GM23248 (cell line): ENCODE measurements around a stretch of chr10.

DNA sequence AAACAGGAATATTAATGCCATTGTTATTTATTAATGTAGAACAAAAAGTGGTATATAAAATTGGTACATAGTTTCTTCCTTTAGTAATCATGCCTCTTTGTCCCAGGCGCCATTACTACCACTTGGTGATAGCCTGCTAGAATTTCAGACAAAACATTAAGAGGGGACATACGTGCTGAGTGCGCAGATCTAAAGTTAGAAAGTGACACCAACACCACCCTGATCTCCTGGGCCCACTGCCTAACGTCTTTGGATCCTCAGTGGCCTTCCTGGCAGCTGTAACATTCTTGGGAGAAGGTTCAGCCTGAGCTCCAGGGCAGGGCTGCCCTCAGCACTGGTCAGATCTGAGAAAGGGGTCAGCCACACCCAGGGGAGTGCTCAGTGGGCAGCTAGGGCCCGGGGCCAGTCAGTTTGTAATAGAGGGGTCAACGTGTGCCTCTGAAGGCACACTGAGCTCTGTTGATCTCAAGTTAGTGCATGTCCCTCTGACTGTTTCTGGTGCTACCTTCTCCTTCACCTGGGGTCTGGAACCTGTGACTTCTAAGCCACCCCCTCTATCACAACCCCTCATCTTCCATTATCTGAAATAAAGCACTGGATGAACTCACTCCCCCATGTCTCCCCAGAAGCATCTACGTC is 48.3 kb downstream of the ZCCHC24 start:
- RAMPAGE, long total RNA = no peak

GRCh38 chr10:79401486-79401985 is 43.9 kb downstream of the ZCCHC24 start:
- RAMPAGE, long total RNA = no peak

DNA sequence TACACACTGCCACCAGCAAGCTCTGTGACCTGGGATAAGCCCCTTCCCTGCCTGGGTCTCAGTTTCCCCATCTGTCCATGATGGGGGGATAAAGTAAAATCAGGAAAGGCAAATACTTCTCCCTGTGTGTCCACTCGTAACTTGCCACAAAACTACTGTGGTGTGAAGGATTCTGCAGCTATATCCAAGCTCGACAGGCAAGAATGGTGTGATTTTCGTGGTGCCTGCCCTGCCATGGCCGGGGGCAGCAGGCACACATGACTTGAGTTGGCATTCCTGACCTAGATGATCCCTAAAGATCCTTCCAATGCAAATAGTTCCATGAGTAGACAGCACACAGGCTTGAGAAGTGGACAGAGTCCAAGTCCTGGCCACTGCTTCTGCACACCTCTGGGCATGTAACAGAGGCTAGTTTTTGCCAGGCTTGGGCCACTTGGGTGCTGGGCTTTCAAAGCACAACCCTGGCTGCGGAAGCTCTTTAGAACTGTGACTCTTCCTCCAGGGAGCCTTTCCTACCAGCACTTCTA is 36.5 kb downstream of the ZCCHC24 start:
- RAMPAGE, long total RNA = no peak

DNA sequence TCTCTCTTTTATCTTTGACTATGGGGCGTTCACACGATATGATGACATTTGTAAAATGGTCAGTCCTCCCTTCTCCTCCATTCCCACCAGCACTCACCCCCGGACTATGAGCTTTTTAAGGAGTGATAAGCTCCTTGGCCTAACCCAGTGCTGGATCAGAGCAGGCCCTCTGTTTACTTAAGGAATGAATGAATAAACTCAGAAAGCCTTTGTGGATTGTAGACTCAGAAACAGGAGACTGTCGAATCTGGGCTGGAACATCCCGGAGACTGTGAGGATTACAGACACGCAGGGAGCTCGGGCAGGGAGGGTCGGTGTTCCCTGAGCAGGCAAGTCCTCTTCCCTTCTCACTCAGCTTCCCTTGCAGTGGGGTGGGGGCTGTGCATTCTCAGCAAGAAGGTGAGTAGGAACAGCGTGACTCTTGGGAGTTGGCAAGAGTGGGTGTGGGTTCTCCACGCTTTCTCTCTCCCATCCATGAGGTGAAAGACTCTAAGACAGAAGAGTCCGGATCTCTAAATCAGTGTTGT is 6.8 kb upstream of the ZCCHC24 start:
- RAMPAGE, long total RNA = no peak

GRCh38 chr10:80152669-80153259 is 20.2 kb downstream of the PLAC9 start:
- RAMPAGE, long total RNA = no peak

GRCh38 chr10:80155297-80156449 is 23.1 kb downstream of the PLAC9 start:
- RAMPAGE, long total RNA = no peak

- RAMPAGE, long total RNA = no peak
These were observed 29.1 kb downstream of the ANXA11 start for GRCh38 chr10:80176279-80176651.

- RAMPAGE, long total RNA = no peak
These were observed 9.6 kb downstream of the ANXA11 start for GRCh38 chr10:80195646-80196201.

- RAMPAGE, long total RNA = no peak
These were observed 7.4 kb downstream of the ANXA11 start for GRCh38 chr10:80197944-80198403.

GRCh38 chr10:80454738-80454865 is 492 bp downstream of the TSPAN14 start:
- RAMPAGE, long total RNA = no peak

DNA sequence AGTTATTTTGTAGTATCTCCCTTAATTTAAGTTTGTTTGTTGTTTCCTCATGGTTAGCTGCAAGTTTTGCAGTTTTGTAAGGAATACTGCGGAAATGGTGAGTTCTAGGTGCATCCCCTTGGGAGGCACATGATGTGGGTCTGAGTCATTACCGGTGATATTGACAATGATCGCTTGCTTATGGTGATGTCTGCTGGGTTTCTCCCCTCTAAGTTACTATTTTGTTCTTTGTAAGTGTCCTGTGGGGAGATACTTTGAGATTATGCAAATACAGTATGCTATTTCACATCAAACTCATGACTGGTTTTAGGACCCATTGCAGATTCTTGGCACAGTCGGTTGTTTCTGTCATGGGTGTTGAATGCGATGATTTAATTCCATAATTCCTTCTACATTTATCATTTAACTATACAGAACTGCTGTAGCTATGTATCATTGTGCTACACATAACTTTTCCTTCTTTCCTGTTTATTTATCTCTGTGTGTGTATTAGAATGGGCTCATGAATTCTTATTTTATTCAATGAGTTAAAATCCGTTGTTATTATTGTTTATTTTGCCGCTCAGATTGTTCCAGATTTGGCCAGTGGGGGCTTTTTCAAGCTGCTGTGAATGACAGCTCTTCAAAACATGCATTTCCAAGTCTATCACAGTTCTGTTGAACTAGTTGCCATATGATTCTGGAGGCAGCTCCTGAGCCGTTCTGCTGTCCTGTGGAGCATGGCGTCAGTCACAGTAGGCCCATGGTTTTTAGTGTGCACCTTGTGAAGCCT is 18.3 kb downstream of the TSPAN14 start:
- RAMPAGE, long total RNA = no peak

DNA sequence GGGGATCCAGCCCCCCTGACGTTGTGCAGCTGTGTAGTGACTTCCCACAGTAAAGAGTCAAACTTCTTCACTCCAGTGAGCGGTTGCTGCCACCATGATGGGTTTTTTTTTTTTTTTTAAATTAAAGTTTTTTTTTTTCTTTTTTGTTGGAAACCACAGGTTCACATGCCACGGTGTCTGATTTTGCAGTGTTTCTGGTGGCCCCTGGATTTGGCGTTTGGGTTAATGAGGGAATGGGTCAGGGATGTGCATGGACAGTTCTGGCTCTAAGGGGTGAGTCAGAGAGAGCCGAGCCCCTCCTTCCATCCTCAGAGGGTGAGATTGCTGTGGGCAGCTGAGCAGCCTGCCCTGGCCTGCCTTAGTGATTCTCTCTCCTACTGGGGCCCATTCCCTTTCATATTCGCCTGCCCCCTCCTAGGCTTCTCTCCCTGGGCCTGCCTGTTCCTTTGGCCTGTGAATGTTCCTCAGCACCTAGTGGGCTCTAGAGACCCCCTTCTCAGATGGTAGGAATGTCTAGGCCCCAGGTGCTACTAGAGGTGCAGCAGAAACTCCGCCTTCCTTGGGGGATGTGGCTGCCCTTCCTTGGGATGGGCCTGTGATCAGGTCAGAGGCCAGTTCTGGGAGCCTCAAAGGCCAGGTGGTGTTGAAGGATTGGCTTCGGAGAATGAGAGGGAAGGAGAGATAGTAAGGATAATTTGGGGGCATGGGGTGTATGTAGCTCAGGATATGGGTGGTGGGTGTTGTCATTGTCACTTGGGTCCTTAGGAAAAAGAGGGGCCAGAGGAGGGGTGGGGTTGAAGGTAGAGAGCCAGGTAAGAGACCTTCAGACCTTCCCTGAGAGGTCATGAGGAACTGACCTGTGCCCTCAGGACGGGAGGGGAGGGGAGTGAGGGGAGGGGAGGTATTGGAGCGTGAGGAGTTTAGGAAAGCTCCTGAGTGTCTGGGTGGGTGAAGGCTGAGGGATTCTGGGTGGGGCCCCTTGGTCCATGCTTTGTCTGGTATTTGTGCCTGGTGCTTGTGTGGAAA is 19.8 kb downstream of the TSPAN14 start:
- RAMPAGE, long total RNA = no peak

GRCh38 chr10:80501823-80502648 is 35.7 kb upstream of the SH2D4B start:
- RAMPAGE, long total RNA = no peak

DNA sequence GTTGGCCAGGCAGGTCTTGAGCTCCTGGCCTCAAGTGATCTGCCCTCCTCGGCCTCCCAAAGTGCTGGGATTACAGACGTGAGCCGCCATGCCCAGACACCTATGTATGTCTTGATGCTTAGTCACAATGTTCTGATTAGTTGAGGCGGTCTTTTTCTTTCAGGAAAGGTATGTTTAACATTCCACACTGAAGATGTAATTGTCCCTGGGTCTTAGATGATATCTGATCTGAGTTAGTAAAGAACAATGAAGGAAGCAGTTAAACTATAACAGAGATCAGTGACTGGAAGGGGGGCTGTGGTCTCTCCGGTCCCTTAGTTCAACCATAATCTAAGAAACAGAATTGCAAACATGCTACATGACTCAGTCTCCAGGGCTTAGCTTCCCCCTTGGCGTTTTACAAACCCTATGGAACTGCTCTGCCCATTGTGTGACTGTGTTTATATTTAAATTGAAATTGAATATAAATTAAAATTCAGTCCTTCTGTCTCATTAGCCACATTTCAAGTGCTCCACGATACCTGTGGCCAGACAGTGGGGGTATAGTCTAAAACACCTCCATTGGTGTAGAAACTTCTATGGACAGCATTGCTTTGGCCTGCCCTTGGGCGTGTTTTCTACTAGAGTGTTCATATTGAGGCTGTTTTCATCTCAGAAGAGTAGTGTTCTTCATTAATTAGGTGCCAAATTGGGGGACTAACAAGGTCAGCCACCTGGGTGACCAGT is 31.4 kb upstream of the SH2D4B start:
- RAMPAGE, long total RNA = no peak

DNA sequence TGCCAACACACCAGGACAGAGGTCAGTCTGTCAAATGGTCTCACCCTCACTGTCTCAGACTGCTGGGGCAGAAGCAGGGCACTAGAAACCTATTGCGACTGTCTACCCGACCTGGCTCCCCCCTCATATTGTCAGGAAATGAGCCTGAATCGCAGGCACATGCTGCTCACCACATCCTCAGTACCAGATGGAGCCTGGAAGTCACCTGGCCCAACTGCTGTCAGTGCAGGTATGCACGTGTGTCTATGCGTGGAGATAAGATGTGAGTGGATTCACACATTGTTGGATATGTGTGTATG is 3.3 kb upstream of the CDHR1 start:
- RAMPAGE, long total RNA = no peak

- RAMPAGE, long total RNA = no peak
These were observed 323 bp upstream of the RGR start for GRCh38 chr10:84244513-84244946.

DNA sequence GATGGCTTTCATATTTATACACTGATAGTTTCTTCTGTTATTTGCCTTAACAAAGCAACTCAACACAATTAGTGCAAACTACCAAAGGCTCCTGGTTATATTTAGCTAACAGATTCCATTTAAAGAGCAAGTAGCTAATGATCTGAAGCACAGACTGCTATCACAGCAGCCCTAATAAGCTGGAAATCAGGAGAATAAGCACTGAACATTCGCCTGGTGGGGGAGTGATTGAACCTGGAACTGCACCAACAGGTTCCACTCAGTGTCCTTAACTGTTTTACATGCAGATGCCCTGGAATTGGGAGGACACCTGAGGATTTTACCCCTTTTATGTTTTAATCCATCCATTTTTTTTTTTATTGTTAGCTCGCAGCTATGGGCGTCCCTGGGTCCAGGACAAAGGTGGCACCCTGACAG is 509.1 kb downstream of the CCSER2 start:
- RAMPAGE, long total RNA = no peak

GRCh38 chr10:85364053-85364392 is 1002.6 kb downstream of the GRID1 start:
- RAMPAGE, long total RNA = no peak

GRCh38 chr10:86402993-86403463 is 36.4 kb upstream of the GRID1 start:
- RAMPAGE, long total RNA = no peak

DNA sequence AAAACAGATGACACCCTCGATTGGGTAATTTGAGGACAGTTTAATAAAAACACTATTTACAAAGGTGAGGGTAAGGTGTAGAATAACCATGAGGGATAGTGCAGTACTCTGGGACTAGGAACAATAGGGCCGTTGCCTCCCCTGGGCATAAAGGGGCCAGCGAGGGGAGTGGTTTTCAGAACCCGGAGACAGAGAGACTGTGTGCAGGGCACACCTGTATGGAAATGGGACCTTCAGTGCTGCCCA is 35.2 kb upstream of the WAPL start:
- RAMPAGE, long total RNA = no peak